Fibroblast of the aortic adventitia (primary cell): Measurements from ENCODE around the gene MRPL36.

DNA sequence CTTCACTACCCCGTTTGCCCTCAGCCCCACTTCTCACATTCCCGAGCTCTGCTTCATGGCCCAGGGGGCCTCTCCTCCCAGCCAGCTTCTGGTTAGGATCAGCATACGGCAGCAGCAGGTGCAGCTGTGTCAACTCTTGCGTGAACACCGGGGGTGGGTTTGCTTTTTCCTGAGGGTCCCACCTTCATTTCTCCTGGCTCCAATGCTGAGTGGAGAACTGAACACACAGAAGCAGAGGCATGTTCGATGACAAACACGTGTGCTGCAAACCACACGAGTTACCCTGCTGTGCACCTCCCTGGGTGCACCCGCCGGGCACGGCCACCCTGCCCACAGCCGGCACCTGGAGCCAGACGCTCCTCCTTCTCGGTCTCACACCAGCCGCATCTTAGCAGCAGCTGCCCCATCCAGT, 14.9 kb upstream of the SLC6A3 start:
- CAGE, long polyA plus RNA, result no peak

GRCh38 chr5:1497290-1497967, 26.3 kb downstream of the LPCAT1 start:
- CAGE, long polyA plus RNA, result no peak

DNA sequence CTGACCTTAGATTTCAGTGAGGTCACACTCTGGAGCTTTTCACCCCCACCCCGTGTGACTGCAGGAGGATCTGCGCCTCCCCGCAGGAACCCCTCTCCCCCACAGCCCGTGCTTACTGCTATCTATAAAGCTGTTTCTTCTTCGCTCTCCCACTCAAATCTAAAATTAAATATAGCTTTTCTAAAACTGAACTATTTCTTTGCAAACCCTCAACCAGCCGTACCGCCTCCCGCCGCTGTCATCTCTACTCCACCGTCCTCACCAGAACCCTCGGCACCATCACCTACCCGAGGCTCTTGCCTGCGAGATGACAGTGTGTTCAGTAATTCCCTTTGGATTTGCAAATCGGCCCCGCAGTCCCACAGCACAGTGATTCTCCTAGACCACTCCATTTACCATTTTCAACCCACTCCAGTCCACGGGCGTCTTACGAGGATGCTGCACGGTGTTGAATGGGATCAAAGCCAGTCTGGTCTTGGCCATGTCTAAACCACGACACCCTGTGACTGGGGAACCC, 13.6 kb downstream of the LPCAT1 start:
- CAGE, long polyA plus RNA, result no peak

DNA sequence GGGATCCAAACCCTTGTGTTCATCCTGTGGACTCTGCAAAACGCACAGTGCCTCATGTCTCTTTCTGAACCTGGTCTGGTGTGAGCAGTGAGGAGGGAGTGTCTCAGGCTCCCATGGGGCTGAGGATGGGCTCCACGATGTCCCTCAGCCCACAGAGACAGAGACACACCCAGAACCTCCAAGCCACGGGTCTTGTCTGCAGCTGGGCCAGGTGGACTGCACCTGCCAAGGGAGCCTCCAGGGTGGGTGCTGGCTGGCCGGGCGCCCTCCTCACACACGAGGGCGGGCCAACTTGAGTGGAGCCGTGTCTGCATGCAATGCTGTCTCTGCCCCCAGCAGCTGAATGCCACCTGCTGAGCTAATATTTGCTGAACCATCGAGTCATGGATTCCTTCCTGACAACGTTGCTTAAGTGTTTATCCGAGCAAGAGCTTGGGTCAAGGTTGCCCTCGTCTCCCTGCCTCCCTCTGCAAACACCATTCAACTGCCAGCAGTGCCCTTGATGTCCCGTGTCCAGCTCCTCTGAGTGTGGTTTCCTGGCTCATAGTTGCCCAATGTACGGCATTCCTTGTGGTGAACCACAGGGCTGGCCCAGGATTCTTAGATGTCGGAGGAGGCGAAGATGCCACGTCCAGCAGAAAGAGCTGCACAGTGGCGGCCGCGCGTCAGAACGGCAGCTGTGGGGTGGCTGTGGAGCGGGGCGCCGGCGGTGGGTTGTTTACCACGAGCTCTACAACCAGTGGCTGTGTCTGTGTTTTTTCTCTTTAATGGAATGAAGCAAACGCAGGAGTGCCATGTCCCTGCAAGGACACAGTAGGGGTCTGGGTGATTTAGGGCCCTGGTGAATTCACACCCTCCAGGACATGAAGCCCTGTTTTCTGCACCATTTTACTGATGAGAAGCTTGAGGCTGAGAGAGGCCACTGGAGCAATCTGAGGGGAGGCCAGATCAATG, 31.6 kb upstream of the LPCAT1 start:
- CAGE, long polyA plus RNA, result no peak

DNA sequence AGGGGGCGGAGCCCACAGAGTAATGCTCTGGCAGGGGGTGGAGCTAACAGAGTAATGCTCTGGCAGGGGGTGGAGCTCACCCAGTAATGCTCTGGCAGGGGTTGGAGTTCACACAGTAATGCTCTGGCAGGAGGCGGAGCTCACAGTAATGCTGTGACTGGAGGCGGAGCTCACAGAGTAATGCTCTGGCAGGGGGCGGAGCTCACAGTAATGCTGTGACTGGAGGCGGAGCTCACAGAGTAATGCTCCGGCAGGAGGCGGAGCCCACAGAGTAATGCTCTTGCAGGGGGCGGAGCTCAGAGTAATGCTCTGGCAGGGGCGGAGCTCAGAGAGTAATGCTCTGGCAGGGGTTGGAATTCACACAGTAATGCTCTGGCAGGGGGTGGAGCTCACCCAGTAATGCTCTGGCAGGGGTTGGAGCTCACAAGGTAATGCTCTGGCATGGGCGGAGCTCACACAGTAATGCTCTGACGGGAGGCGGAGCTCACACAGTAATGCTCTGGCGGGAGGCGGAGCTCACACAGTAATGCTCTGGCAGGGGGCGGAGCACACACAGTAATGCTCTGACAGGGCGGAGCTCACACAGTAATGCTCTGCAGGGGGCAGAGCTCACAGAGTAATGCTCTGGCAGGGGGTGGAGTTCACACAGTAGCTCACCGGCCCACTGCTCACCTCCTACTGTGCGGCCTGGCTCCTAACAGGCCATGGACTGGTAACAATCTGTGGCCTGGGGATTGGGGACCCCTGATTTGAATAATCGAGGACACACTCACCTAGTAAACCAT, 47.1 kb upstream of the LPCAT1 start:
- CAGE, long polyA plus RNA, result no peak

DNA sequence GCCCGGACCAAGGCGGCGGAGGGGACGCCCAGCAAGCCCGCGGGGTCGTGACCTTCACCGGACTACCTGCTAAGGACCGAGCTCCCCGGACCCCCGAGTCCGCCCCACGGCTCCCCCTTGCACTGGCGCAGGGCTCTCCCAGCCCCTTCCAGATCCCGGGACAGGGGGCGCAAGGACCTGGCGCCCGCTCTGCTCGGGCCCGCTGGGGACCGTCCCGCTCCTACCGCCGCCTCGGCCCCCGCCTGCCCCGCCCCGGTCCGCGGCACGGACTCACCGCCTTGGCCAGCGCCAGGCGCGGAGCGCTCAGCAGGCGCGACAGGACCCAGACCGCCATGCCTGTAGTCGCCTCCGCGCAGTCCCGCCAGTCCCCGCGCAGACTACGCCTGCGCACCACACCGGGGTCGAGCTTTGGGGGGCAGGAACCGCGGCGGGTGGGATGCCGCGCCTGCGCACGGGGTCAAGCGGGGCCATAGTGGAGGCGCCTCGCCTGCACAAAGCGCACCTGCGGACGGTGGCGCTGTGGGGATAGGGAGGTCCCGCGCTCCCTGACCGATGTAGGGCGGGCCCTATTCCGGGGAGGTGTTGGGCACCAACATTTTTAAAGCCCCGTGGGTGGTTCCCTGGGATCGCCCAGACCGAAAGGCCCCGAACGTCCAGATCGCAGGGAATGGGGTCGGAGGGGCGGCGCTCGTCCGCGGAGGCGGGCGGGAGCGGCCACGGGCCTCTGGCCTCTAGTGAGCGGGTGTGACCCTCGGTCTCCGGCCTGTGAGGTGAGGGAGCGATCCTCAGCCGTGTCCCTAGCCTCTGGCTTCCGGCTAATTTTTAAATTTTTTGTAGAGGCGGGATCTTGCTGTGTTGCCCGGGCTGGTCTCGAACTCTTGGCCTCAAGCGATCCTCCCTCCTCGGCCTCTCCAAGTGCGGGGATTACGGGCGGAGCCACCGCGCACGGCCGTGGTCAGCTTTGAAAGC, 70.6 kb upstream of the LPCAT1 start:
- CAGE, long polyA plus RNA, result no peak

DNA sequence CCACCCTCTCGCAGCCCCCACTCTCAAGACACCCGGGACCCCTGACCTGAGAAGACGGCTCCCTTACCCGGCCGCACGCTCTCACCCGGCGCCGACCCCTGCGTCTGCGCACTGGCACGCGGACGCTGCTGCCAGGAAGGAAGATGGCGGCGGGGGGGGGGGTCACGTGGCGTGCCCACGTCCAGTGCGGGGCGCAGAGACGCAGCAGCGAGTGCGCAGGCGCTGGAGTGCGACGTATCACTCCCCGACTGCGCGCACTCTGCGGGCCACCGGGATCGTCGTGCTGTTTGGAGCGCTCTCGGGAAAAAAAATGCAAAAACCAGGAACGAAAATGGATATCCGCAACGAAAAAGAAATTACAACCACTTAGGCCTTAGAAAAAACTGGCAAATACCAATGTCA, at the start of gene MRPL36:
TSS of gene MRPL36 (minus strand) at position 113 of the 402 bp plus-strand sequence.
- CAGE, long polyA plus RNA, result no peak

- CAGE, long polyA plus RNA, result no peak
Measured at GRCh38 chr5:1801885-1802390, 731 bp downstream of the NDUFS6 start.

- CAGE, long polyA plus RNA, result no peak
Measured at GRCh38 chr5:1841032-1841761, 40.0 kb downstream of the NDUFS6 start.

GRCh38 chr5:1930453-1931699, 48.2 kb upstream of the IRX4 start:
- CAGE, long polyA plus RNA, result no peak

GRCh38 chr5:2266705-2266936, 383.9 kb upstream of the IRX4 start:
- CAGE, long polyA plus RNA, result no peak

DNA sequence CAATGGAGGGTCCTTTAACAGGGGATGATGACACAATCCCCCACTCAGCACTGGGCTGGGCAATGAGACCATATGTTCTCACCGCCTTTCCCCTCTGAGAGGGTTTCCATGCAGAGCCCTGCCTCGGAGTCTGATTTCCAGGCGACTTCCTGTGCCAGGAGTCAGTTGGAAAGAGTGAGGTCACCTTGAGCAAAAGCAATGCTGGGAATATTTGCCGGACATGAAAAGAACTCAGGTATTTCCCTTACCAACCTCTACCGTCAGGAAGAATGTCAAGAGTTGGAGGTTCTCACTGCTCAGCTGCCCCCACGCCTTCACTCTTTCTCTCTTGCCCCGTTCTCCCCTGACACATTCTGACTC, 284.2 kb upstream of the IRX1 start:
- CAGE, long polyA plus RNA, result no peak

DNA sequence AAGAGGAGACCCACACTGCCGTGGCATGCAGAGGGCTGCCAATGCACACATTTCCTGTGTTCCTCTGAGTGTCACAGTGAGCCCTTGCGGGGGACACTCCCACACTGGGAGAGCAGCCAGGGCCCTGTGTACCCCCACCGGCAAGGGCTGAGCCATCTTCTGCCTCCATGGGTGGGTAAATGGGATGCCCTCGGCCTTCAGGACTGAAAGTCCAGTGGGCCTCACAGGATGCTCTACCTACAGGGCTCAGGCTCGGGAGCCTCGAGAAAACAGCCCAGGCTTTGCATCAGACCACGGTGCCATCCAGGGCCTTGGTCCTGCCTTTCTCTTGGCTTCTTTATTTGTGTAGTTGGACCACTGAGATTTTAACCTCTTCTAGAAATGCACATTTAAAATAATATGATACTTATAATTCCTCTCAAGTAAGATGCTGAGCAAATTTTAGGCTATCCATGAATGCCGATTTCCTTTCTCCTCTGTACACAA, 18.2 kb downstream of the IRX1 start:
- CAGE, long polyA plus RNA, result no peak

DNA sequence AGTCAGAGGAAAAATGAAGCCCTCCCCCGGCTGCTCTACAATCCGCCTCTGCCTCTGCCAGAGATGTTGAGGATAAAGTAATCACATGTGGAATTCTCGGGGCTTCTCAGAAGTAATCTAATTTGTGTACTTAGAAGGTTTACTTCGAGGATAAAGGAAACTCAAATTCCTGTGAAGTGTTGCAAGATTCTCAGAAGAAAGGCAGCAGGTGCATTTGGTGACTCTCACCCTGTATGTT, 726.1 kb upstream of the ADAMTS16 start:
- CAGE, long polyA plus RNA, result no peak

- CAGE, long polyA plus RNA, result no peak
Measured at GRCh38 chr5:5460375-5460971, 38.0 kb downstream of the ICE1 start.

GRCh38 chr5:6449834-6450671, 1.4 kb downstream of the UBE2QL1 start:
- CAGE, long polyA plus RNA, result no peak

DNA sequence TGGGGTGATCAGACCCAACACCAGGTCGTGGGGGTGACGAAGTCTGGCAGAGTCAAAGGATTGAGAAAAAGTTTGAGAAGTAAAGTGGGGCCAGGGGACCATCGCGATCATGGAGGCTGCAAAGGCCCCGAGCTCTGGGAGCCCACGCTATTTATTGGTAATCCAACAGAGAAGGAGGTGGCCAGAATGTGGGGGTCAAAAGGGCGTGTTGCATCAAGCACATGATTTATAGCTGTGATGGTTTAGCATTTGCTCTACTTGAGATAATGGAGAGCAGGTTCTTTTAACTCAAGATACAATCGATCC, 39.7 kb downstream of the NSUN2 start:
- CAGE, long polyA plus RNA, result no peak

GRCh38 chr5:6633975-6634642, 869 bp downstream of the SRD5A1 start:
- CAGE, long polyA plus RNA, result no peak

- CAGE, long polyA plus RNA, result no peak
Measured at GRCh38 chr5:6672973-6673723, 39.9 kb downstream of the SRD5A1 start.

DNA sequence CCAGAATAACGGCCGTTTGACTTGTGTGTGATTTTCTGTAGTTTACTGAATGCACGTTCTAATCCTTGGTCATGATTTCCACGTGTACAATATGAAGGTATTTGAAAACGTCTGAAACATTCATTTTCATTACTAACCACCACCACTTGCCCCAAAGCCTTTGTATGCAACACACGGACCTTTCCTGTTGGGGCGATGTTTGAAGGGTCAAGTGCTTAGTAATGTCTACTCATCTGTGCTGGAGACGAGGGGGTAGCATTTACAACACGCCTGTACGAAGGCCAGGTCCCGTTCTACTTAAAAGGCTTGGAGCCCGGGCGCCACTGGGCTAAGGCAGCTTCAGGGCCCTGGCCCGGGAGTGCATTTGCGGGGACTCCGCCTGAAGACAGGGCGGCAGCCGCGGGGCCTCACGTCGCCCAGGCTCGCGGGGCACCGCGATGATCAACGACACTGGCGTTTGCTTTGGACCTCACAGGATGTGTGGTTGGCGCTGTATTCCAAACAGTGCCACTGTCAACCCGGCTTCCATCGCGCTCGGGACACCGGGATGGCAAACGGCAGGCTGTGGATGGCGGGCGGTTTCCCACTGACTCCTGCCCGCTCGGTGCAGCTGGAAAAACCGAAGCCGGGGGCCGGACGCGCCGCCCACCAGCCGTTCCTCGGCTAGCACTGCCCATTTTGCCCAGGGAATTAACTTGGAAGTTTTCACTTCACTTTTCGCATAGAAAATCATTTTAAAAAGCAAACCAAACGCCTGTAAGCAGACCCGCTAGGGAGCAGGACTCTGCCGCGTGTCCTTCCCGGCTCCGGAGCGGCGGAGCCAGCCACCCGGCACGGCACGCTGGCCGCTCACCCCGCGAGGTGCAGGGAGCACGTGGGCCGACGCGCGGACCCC, 1.0 kb upstream of the TENT4A start:
- CAGE, long polyA plus RNA, result no peak